A375 (cell line): Measurements from ENCODE around the gene PELI1.

- RAMPAGE, long total RNA: no peak
Observed at GRCh38 chr2:61536416-61537260, 1.5 kb downstream of the XPO1 start.

GRCh38 chr2:61714166-61714675 is 139.6 kb downstream of the FAM161A start:
- RAMPAGE, long total RNA: no peak

DNA sequence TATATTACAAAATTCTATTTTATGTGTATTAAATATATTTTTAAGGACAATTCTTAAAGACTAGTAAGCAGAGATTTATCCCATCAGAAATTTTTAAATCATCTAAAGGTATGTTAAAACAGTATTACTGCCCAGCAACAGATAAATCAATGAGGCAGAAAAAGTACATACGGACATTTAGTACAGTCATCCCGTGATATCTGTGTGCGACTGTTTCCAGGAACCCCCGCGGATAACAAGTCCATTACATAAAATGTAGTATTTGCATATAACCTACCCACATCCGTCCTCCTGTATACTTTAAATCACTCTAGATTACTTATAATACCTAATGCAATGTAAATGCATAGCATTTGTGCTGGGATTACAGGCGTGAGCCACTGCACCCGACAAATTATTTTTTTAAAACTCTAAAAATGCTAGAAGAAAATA is 91.7 kb downstream of the FAM161A start:
- RAMPAGE, long total RNA: no peak

GRCh38 chr2:62178667-62179090 is 17.2 kb upstream of the B3GNT2 start:
- RAMPAGE, long total RNA: no peak

DNA sequence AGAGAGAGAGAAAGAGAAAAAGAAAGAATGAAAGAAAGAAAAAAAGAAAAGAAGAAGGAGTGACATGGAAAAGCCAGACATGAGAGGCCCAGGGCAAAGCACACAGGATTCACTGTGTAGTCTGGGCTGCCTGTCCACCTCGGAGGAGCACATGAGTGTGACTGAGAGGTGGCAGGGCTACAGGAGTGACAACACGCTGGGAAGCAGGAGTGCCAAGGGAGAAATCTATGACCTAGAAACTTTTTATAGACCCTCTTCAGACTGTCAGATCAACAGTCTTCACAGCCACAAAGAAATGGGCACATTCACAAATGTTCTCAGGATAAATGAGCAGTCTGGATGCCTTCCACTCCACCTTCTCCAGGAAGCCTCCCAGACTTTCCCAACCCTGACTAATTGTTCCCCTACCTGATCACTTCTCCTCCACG is 6.1 kb upstream of the B3GNT2 start:
- RAMPAGE, long total RNA: no peak

DNA sequence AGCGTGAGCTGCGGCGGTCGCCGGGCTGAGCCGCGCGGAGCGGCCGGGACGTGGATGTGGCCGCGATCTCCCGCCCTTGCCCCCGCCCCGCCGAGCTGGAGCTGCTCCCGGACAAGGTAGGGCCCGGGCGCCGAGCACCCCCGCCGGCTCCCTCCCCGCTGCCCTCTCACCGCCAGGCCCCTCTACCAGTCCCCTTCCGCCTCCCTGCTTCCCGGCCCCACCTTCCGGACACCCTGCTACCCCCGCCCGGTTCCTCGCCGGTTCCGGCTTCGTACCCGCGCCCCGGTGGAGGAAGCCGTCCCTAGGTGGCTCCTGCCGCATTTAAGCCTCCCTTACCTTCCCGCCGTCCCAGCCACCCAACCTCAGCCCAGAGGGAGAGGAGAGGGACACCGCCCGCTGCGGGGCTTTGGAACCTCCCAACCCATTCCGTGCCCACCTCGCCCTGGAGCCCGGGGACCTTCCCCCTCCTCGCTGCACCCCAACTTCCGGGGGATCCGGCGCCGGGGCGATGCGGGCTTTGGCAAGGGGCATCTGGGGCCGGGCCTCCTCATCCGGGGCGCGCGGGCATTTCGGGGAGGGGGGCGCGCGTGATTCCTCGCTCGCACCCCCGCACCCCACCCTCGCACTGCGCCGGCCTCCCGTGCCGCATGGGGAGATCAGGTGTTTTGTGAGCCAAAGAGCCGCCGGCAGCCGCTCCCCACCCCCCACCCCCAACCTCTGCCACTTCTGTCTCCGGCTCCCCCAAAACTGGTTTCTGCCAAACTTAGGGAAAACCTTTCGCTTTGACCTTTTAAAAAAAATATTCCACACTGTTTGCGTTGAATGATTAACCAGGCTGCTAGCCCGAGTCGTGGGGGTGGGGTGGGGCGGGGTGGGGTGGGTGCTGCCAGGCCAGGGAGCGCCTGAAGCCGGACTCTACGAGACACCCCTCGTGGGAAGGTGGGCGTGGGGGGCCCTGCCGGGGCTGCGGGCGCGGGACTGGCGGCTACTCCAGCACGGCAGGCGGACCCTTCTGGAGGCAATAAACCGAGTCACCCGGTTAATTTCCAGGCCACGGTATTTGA is 657 bp downstream of the B3GNT2 start:
- RAMPAGE, long total RNA: no peak

DNA sequence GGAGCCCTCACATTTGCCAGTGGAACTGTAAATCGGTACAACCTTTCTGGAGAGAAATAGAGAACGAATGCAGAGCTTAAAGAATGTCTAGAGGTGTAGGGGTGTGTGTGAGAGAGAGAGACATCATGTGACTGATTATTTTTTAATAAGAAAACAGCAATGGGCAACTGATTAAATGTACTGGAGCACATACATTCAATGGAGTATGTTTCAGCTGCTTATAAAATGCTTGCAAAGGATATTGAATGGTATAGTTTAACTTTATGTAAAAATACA is 392 bp upstream of the TMEM17 start:
- RAMPAGE, long total RNA: no peak

DNA sequence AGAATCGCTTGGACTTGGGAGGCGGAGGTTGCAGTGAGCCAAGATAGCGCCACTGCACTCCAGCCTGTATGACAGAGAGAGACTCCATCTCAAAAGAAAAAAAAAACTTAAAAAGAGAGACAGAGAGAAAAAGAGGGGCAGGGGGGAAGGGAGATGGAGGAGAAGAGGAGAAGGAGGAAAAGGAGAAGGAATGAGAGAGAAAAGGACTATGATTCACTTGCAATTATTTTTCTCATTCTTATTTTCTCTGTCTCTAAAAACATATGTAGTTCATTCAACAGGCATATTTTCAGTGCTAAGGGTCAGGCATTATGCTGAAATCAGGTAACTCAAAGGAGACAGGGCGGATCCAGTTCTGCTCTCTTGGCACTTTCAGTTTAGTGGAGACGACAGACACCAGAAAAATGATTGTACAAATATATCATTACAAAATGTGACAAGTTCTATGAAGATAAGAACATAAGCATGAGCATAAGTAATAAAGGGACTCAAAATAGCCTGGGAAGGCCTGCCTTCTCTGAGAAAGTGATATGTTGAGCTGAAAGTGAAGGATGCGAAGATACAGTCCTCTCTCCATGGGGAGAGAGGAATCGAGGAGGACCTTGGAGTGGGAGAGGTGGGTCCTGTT is 58.4 kb upstream of the TMEM17 start:
- RAMPAGE, long total RNA: no peak

DNA sequence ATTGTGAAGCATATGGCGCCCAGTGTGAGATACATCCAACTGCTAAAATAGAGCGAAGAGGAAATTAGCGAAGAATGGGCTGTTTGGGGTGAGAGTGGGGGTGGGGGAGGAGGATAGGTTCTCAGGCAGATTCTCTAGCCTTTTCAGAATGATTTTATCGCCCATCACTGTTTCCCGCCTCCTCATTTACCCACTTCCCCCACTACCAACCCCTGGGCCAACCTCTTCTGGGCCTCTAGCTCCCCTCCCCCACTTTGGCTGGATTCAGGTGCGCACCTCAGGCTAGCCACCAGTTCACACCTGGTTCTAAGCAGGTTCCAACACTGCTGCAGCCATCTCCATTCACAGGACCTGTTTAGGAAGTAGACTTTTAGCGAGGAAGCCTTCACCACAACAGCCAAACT is 6.1 kb upstream of the OTX1 start:
- RAMPAGE, long total RNA: no peak

DNA sequence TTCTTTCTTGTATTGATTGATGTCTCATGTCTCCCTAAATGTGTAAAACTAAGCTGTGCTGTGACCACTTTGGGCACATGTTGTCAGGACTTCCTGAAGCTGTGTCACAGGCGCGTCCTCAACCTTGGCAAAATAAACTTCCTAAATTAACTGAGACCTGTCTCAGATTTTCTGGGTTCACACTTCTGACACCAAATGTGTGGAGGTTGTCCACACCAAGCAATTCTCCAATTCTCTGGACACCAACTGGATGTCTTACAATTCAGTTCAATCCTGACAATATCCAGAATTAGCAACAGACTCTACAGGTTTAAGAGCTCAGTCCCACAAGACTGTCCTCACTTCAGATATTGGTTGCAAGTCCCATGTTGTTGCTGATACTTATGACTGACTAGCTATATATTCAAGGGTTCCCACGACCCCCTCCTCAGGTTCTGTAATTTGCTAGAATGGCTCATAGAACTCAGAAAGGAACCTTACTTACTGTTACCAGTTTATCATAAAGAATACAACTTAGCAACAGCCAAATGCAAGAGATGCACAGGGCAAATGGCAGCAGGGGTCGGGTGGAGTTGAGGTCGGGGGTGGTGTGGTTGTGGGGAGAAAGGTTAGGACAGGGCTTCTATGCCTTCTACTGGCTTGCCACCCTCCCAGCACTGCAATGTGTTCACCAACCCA is 21.7 kb downstream of the WDPCP start:
- RAMPAGE, long total RNA: no peak

DNA sequence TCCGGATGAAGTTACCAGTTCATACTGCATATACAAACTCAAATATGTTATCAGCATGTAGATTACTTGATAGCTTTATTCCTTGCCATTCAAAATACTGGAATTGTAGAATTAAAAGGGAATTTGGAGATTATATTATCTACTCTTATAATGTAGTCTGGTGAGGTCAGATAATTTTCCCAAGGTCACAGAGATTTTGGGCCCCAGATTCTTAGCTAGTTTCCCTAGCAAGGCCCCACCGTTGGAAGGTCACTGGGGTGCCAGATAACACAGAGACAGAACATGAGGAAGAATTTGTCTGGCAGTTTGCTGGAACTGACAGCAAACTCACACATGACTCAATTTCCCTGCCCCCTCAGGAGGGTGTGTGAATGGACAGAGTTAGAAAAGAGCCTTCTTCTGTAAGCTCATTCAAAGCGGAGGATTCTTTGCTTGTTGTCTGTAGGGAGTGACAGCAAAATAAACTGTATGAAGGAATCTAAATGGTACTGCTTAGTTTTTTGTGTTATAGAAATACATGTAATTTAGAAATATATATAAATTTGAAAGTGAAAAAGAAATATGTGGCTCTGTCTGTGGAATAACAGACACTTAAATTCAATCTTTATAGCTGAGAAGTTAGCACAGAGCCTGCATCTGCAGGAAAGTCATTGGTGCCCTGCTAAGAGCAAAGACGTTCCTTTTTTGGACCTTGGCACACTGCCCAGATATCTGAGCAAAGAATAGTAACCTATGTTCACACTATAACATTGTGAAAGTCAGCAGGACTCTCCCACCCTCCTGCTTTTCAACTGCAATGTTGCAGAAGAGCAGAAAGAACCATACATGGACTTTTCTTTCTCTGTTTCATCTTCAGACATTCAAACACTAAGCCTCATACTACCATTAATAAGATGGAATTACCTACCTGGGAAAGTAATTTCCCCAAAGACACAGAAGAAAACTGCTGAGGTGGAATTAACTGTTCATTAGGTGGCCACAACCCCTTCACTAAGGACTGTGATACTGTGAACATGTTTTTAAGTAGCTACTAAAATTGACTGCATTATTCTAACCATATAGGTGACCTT is 2.1 kb downstream of the MDH1 start:
- RAMPAGE, long total RNA: no peak

DNA sequence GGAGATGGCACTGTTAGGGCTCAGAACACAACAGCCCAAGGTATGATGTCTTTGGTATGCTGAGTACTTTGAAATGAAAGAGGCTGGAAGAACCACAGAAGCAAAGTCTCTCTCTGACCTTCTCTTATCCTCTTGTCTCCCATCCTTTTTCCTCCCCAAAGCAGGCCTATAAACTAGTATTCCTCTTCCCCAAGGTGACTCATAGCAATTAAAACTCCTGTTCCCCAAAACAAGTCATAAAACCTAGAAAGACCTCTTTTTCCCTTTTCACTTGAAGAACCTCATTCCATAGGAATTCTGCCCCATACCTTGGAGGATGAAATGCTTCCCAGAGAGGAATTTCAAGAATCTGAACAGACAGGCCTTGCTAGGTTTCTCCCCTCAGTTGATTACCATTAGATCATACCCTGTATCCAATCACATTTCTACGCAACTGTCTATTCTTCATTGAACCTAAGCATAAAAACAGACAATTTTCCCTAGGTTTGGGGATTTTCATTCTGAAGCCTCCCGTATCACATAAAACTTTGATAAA is 25.8 kb downstream of the MDH1 start:
- RAMPAGE, long total RNA: no peak

GRCh38 chr2:63810905-63811418 is 30.7 kb upstream of the UGP2 start:
- RAMPAGE, long total RNA: no peak

- RAMPAGE, long total RNA: no peak
Observed at GRCh38 chr2:63840753-63840919, 1.1 kb upstream of the UGP2 start.

DNA sequence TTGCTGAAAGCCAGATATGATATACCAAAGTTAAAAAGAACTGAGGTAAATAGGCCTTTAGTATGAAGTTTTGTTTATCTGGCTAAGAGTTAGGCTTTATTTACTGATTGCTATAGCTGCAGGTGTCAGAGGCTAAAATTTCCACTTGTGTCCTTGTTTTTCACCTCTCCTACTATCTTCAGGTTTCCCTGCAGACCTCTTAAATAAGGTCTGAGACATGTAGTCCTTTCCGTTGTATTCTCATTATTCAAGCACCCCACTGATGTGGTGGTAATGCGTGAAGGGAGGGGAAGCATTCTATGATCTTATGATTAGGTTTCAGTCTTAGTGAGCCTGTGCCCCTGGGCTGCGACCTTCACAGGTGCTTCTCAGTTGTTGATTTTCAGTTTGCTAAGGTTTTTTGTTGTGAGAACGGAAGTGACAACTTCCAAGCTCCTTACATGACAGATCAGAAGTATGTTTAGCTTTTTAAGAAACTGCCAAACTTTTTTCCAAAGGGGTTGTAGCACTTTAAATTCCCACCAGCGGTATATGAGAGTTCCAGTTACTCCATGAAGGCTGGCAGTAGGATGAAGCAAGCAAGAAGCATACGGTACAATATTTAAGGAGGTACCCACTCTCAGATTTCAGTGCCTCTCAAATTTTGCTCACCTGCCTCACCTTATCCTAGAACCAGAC is 41.3 kb downstream of the VPS54 start:
- RAMPAGE, long total RNA: no peak

- RAMPAGE, long total RNA: no peak
Observed at GRCh38 chr2:64018102-64018513, 1.1 kb downstream of the VPS54 start.

- RAMPAGE, long total RNA: no peak
Observed at GRCh38 chr2:64093434-64093873, 50.8 kb downstream of the PELI1 start.

DNA sequence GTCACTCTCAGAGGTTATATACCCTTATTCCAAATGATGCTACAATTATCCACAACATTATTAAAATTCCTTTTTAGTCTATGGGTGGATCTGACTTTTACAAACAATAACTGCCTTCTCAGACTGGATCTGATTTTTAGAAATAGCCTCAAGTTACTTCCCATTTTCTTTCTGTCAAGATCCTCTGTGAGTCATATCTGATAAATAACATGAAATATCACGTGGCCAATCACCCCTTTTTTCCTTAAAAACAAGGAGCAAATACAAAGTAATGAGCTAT is 6.7 kb downstream of the PELI1 start:
- RAMPAGE, long total RNA: no peak

GRCh38 chr2:64143615-64144509 is at the start of gene PELI1:
PELI1 (minus strand) TSS chr2:64144420.
- RAMPAGE, long total RNA: no peak

GRCh38 chr2:64261876-64262529 is 117.8 kb upstream of the PELI1 start:
- RAMPAGE, long total RNA: no peak